Measurements from ENCODE around the gene SYNJ2.

- RRBS: 85% methylated on average over 7 of the region's 29 CpGs
Measured at GRCh38 chr6:157980886-157981310, 765 bp upstream of the SYNJ2 start.

- RRBS: 2% methylated on average over 51 of the region's 106 CpGs
Measured at GRCh38 chr6:157981311-157982168, at the start of gene SYNJ2. TSS of gene SYNJ2 (plus strand) at chr6:157981863.

DNA sequence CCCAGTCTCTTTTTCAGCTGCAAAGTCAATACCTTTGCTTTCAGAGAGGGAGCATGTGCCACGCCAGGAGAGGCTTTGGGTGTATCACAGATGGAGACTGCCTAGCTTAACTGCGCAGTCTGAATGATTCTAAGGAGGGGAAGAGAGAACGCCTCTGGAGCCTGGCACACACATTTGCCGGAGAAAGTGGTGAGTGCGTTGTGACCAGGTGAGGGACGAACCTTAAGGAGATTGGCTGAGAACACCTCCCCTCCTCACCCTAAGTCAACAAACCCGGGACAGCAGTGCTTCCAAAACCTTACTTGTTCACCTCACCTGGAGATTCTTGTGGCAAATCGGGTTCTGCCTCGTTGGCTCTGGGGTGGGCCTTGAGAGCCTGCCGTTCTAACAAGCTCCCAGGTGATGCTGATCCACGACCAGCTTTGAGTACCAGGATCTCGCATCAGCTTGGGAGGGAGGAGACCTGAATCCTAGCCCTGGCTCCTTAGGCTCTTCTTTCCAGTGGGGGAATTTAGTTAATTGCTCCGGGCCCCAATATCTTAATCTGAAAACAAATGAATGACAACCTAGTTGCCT, 9.4 kb downstream of the SYNJ2 start:
- RRBS: 93% methylated on average over 3 of the region's 13 CpGs

GRCh38 chr6:158002112-158002680, 20.5 kb downstream of the SYNJ2 start:
- RRBS: no CpG with 5 or more reads among the region's 6 CpGs

- RRBS: no CpG with 5 or more reads among the region's 30 CpGs
Measured at GRCh38 chr6:158027191-158027966, 45.7 kb downstream of the SYNJ2 start.

GRCh38 chr6:158037643-158038089, 56.0 kb downstream of the SYNJ2 start:
- RRBS: no CpG with 5 or more reads among the region's 12 CpGs

- RRBS: no CpG with 5 or more reads among the region's 19 CpGs
Measured at GRCh38 chr6:158046692-158047470, 65.2 kb downstream of the SYNJ2 start.

GRCh38 chr6:158059913-158060770, 78.5 kb downstream of the SYNJ2 start:
- RRBS: 54% methylated on average over 3 of the region's 14 CpGs

GRCh38 chr6:158066076-158066866, 84.6 kb downstream of the SYNJ2 start:
- RRBS: 95% methylated on average over 3 of the region's 26 CpGs

GRCh38 chr6:158083260-158083856, 84.7 kb downstream of the SERAC1 start:
- RRBS: no CpG with 5 or more reads among the region's 13 CpGs

DNA sequence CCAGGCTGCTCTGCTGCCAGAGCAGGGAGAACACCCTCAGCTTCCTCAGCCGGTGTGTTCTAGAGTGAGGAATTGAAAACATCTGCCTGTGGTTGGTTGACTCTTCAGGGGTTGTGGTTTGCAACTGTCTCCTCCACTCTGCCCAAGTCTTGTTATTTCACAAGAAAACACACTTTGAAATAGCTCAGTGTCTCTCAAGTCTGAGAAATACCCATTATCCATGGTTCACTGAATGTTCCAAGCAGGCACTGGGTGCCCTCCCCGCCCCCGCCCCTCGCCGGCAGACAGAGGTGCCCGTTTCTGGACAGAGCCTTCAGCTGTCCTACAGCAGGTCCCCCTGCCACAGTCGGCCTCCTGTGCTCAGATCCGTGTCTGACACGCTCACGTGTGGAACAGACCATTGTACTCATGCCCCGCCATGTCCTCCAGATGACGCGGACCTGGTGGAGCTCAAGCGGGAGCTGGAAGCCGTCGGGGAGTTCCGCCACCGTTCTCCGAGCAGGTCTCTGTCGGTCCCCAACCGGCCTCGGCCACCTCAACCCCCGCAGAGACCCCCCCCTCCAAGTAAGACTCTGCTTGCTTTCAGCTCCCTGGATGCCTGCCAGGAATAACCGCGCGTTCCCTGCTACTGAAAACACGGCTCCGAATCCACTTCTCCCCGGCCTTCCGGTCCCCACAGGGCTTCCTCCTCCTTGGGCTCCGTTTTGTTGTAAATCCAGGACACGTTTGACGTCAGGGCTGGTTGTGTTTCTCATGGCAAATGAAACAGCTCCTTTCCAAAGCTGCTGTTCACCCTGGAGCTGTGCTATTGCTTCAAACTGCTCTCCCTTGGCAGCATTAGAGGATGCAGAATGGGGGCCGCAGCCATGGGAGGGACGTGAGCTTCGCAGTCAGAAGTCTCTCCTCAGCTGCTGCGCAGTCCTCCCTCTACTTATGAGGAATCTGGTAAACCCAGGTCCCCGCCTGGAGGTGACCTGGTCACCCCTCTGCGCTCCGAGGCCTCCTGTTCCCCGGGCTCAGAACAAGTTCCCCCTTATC, 81.3 kb downstream of the SERAC1 start:
- RRBS: no CpG with 5 or more reads among the region's 41 CpGs

- RRBS: no CpG with 5 or more reads among the region's 12 CpGs
Measured at GRCh38 chr6:158097672-158098936, 70.0 kb downstream of the SERAC1 start.

DNA sequence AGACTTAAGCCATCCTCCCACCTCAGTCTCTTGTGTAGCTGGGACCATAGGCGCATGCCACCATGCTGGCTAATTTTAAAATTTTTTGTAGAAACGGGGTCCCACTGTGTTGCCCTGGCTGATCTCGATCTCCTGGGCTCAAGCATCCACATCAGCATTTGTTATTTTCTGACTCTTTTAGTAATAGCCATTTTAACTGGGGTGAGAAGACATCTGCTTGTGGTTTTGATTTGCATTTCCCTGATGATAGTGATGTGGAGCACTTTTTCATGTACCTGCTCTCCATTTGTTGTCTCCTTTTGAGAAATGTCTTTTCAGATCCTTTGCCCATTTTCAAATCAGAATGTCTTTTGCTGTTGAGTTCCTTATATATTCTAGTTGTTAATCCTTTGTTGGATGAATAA, 22.2 kb upstream of the TULP4 start:
- RRBS: no CpG with 5 or more reads among the region's 3 CpGs

DNA sequence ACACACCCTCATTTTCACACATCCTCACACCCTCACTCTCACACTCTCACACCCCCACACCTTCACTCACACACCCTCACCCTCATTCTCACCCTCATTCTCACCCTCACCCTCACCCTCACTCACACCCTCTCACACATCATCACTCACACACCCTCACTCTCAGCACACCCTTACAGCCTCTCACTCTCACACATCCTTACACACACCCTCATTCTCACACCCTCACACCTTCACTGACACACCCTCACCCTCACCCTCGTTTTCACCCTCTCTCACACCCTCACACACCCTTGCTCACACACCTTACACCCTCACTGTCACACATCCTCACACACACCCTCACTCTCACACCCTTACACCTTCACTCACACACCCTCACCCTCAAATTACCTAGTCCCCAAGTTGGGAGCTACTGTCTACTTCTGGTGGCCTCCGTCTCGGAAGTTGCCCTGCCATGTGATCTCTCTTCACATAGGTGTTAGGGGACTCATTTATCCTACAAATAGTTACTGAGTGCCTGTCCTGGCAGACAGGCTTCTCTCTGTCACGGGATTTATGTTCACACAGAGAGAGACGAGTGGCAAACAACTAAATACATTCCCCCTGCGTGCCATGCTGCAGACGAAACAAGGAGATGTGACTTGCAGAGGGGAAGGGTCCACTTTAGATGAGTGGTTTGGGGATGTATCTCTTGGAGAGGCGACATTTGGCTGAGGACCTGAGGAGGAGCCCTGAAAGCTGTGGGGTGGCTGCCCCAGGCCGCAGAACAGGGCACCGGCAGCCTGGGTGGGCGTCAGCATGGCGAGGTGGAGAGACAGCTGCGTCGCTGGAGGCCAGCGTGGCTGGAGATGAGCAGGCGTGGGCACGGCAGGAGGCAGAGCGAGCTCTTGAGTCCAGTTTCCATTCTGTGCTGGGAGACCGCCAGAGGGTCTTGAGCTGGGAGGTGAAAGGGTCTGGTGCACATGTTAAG, 17.4 kb downstream of the DYNLT1 start:
- RRBS: no CpG with 5 or more reads among the region's 19 CpGs

DNA sequence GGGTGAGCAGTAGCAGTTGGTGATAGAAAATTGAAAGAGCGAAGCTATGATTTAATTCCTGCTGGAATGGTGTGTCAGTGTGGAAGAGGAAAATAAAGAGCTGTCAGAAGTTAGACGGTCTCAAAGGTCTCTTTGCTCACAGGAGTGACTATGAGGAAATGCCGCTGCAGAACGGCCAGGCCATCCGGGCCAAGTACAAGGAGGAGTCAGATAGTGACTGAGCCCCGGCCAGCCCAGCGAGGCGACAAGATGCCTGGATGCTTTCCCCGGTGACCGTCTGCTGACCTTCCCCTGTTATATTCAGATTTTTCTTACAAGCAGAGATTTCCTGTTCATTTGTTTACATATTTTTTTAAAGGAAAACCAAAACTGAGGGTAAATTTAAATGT, 12.9 kb downstream of the DYNLT1 start:
- RRBS: 59% methylated on average over 4 of the region's 10 CpGs

DNA sequence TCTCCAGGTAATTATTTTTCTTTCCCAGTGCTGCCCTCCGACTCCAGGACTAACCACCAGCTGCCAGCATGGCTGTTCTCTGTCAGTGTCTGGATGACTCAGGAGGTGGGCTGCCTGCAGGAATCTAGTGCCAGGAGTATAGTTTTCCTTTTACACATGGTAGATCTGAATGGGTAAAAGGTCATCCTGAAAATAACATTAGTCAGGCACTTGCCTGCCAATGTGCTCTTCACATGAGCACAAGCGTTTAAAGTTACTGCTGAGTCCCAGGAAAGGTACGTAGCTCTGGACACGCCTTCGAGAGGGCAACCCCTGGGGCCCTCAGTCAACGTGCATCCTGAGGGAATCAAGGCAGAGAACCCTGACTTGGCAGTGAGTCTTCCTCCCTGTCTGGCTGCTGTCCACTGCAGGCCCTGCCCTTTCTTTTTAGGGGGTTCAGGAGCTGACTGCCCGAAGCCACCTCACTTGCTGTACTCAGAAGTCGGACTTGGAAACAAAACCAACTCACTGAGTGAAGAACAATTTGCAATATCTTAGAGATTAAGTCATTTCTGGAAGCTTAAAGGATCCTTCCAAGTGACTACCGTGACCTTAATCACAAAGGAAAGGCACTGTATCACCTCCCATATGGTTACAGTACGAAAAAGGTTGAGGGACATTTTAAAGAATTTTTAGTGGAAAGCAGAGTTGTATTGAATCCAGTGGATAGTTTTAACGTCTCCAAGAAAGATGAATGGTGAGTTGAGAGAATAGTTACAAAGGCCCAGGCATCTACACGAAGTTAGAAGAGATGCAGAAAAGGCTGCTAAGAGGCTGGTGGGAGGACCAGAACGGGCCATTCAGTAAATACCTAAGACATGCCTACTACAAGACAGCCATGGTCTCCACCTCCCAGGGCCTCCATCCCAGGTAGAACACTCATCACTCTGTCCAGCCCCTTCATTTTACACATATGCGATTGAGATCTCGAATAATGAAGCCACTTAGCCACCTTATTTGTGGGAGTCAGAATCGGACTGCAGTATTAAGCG, 2.1 kb downstream of the DYNLT1 start:
- RRBS: no CpG with 5 or more reads among the region's 17 CpGs

- RRBS: no CpG with 5 or more reads among the region's 4 CpGs
Measured at GRCh38 chr6:158686158-158686750, 36.4 kb downstream of the SYTL3 start.

GRCh38 chr6:158757611-158758046, 61.5 kb downstream of the EZR start:
- RRBS: no CpG with 5 or more reads among the region's 11 CpGs

DNA sequence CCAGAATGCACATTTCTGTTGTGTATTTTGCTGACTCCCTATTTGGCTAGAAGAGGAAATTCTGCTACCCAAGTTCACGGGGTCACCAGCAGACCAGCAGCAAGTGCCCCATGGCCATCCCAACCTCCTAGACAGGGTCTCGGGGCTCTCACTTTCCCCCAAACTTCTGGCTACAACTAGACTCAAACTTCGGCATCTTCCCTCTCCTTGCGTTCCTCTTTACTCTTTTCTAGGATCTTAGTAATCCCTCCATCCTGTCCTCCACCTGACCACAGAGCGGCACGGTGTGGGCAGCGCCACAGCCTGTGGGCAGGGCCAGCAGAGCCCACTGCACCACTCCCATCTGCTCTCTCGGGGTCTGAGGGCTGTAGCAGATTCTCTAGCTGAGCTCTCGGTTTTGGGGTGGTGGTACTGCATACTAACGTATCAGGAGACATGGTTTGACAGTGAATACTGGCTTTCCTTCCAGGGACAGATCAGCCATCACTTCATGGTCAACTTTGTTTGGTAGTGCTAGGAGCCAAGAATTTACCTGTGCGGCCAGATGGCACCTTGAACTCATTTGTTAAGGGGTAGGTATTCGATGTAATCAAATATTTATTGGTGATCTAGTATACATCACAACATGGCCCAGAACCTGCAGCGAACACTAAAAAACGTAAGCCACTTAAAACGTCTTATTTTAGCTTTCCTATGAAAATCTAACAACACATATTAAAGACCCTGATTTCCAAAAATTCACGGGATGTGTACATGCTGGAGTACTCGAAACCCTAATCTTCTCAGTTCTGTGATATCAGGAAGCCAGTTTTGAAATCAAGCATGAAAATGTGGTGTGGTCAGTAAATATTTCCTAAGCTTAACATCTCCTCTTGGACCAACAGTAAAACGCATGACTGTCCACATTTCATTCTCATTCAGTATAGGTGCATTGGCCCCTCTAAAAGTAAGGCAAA, 57.3 kb downstream of the EZR start:
- RRBS: no CpG with 5 or more reads among the region's 18 CpGs

- RRBS: no CpG with 5 or more reads among the region's 21 CpGs
Measured at GRCh38 chr6:158781042-158782042, 37.8 kb downstream of the EZR start.